Breast (tissue), 4 donors: ENCODE data around the gene CEP112.

DNA sequence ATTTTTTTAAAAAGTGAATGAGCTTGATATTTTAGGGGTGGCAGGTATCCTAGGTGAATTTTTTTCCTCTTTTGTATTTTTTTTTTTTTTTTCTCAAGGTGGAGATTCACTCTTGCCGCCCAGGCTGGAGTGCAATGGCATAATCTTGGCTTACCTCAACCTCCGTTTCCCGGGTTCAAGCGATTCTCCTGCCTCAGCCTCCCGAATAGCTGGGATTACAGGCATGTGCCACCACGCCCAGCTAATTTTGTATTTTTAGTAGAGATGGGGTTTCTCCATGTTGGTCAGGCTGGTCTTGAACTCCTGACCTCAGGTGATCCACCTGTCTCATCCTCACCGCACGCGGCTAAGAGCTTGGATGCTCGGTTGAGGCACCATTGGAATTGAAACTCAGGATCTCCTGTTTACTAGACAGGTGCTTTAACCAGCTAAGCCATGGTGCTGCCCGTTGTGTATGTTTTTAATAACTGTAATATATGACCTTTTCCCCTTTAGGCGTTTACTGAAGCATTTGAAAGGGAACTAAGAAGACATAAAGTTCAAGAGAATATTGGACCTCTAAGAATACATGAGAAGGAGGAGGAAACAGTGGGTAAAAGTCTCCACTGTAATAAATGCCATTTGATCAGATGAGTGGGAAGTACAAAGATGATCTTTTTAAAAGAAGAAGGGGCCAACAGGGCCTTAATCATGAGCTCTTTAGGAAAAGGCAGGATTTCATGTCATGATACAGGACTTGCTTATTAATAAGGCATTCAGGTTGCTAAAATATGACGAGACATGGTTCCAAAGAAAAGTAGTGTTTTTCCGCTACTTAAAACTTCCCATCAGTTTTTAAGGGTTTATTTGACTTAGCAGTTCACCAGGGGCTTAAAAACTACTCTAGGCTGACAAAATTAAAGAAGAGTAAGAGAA is 23.9 kb downstream of the CEP95 start:
- PRO-cap, 3 experiments = no peak in any of the 3 experiments
- RRBS = no CpG with 5 or more reads among the region's 14 CpGs

- PRO-cap, 3 experiments = no peak in any of the 3 experiments
- RRBS = no CpG with 5 or more reads among the region's 7 CpGs
These were observed 112.7 kb upstream of the SMURF2 start for GRCh38 chr17:64774669-64775245.

GRCh38 chr17:64808294-64809072 is 110.8 kb downstream of the LRRC37A3 start:
- PRO-cap, 3 experiments = no peak in any of the 3 experiments
- RRBS = no CpG with 5 or more reads among the region's 9 CpGs

- PRO-cap, 3 experiments = no peak in any of the 3 experiments
- RRBS = no CpG with 5 or more reads among the region's 7 CpGs
These were observed 55.0 kb upstream of the LRRC37A3 start for GRCh38 chr17:64974089-64974891.

DNA sequence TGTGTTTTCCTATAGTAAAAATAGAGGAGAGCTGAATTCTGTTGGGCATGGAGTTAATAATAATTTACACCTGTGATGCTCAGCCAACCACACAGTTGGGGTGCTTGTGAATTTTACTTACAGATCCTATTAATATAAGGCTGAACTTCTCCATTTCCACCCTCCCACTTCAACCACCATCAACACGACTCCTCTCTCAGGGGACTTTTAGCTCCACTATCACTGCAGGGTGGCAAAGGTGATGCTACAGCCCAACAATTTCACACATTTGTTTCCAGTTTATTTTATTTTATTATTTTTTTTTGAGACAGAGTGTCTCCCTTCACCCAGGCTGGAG is 58.1 kb downstream of the GNA13 start:
- PRO-cap, 3 experiments = no peak in any of the 3 experiments
- RRBS = no CpG with 5 or more reads among the region's 1 CpG

GRCh38 chr17:65035119-65035572 is 21.4 kb downstream of the GNA13 start:
- PRO-cap, 3 experiments = no peak in any of the 3 experiments
- RRBS = no CpG with 5 or more reads among the region's 2 CpGs

DNA sequence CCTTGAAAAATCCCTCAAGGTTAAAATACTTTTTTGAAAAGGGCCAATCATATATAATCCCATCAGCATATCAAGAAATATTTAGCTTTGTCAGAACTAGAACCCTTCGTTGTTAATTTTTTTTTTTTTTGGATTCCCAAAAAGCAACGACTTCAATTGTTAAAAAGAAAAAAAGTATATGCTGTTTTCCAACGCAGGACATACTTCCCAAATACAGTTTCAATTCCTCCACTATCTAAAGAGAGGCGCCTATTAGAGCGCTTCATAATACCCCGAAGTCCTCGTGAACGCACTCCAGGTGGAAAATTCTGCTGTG is 20.9 kb downstream of the GNA13 start:
- PRO-cap, 3 experiments = no peak in any of the 3 experiments
- RRBS = no CpG with 5 or more reads among the region's 8 CpGs

- PRO-cap, 3 experiments = no peak in any of the 3 experiments
- RRBS = no CpG with 5 or more reads among the region's 7 CpGs
These were observed 19.3 kb downstream of the GNA13 start for GRCh38 chr17:65036920-65037951.

- PRO-cap, 3 experiments = no peak in any of the 3 experiments
- RRBS = no CpG with 5 or more reads among the region's 19 CpGs
These were observed 44.8 kb downstream of the RGS9 start for GRCh38 chr17:65181616-65182777.

DNA sequence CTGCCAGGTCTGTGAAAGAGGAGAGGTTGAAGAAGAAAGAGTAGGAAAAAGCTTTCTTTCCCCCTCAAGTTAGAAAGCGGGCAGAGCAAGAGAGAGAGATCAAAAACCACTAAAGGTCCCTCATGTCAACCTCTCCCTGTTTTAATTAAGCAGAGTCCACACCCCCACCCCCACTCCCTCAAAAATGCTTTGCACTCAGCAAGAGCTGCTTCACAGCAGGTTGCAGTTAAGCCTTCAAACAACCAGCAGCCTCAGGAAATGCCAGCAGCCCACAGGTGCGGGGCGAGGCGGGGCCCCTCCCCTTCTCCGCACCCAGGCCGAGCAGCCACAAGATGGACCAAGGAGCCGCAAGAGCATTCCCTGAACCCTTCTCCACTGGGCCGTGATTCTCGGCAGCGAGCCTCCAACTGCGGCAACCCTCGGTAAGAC is 66.3 kb downstream of the AXIN2 start:
- PRO-cap, 3 experiments = no peak in any of the 3 experiments
- RRBS = no CpG with 5 or more reads among the region's 12 CpGs

DNA sequence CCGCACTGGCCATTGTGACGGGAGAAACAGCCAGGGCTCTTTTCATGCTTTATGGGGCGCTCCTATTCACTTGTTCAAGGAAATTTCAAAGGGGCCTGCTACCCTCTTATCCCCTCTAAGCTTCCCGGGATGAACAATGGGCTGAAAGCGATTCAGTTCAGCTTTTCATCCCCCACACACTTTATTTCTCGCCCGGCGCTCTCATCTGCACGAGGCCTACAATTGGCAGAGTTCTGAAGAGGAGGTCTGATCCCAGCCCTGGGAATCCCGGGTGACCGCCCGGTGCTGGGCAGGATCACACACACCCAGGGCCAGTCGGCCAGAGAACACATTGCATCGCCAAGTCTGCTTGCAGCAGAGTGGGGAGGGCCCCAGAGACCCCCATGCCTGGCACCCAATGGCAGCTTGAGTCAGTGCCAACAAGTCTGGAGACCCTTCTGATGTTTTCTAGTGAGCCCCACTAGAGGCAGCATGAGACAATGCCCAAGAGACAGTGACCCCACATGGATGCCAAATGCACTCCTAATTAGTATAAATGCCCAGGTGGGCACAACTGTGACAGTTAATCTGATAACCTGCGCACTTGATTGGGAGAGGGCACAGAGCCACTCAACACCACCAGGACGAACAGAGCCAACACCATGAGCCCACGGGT is 15.2 kb downstream of the AXIN2 start:
- PRO-cap, 3 experiments = no peak in any of the 3 experiments
- RRBS = 68% methylated on average over 7 of the region's 17 CpGs

DNA sequence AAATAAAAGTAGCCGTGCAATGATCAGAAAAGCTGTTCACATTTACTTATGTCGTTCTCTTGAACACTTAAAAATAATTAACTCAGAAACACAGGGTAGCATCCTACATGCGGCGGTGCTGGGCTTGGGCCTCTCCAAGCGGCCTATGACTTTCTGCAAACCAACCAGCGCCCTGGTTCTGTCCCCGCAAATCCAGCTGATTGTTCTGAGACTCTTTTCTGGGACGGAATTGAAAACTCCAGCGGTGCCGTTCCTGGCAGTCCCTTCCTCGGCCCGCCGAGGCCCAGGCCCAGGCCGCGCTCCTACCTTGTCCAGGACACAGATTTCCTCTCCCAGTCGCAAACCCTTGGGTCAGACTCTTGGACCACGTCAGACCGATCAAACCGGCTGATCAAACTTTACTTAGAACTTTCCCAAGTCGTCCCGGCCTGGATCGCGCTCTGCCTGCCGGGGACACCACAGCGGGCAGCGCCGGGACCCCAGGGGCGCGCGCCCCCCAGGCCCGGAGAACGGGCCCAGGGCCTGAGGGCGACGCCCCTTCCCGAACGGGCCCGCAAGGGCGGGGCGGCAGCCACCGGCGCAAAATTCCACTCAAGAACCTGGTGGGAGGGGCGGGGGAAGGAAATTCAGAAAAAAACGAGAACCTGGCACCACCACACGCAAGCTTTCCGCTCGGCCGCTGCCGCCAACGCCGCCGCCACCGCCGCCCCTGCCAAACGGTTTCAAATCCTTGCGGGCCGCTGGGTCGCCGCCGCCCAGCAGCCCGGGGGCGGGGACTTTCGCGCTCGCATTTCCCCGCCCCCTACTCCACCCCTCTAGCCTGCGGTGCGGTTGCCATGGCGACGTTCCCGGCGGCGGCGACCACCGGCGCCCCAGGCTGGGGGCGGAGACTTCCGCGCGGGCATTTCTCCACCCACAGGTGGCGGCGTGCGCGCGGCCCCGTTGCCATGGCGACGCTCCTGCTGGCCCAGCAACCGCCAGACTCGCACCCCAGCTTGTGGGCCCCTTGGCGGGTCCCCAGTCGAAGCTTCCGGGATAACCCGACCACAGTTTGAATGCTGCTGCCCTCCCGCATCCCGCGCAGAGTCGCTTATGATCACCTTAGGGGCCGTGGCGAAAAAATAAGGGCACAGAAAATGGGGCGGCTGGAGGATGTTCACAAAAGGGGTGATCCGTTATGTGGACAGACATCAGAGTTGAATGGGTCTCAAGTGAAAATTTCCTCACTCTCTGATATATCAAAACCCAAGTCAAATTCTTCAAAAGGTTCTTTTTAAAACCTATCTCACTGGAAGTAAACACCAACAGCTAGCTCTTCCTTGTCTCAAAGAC is at the start of gene CEP112:
TSS of gene CEP112 (minus strand) at position 781 of the 1,332 bp plus-strand sequence.
- PRO-cap, 3 experiments = peak in 3 of 3 experiments; most common plus-strand start position 431 of the sequence (in 1); most common minus-strand start position 718 of the sequence (in 2)
- RRBS = under 1% methylated on average over 21 of the region's 101 CpGs

GRCh38 chr17:66399047-66399294 is 96.6 kb downstream of the PRKCA start:
- PRO-cap, 3 experiments = no peak in any of the 3 experiments
- RRBS = no CpG with 5 or more reads among the region's 7 CpGs

GRCh38 chr17:66402501-66402759 is 100.0 kb downstream of the PRKCA start:
- PRO-cap, 3 experiments = no peak in any of the 3 experiments

GRCh38 chr17:66682405-66682736 is 152.5 kb upstream of the CACNG5 start:
- PRO-cap, 3 experiments = no peak in any of the 3 experiments
- RRBS = no CpG with 5 or more reads among the region's 4 CpGs

GRCh38 chr17:66965958-66966719 is 1.6 kb downstream of the CACNG4 start:
- PRO-cap, 3 experiments = peak in 2 of 3 experiments; most common minus-strand start chr17:66966194 (in 2)
- RRBS = 3% methylated on average over 18 of the region's 34 CpGs

- PRO-cap, 3 experiments = no peak in any of the 3 experiments
- RRBS = no CpG with 5 or more reads among the region's 5 CpGs
These were observed 12.1 kb downstream of the CACNG1 start for GRCh38 chr17:67056505-67056852.

GRCh38 chr17:67070444-67071060 is 26.2 kb downstream of the CACNG1 start:
- PRO-cap, 3 experiments = no peak in any of the 3 experiments
- RRBS = no CpG with 5 or more reads among the region's 1 CpG

DNA sequence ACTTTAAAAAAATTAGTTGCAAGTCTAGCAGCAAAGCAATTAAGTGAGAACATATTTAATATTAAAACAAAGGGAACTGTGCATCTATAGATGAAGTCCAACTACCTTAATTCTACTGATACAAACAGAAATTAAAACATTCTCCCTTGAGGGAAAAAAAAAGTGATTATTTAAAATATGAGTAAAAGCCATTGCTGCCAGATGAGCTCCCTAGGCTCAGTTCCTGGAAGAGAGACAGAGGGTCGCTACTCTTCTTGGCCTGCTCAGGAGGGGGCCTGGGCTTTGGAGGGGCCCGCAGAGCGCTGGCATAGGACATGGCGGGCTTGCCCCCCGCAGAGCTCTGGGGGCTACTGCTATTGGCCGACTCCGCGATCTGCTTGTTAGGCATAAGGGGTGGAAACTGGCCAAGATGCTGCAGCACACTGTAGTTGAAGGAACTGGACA is 33.8 kb downstream of the CACNG1 start:
- PRO-cap, 3 experiments = no peak in any of the 3 experiments
- RRBS = no CpG with 5 or more reads among the region's 8 CpGs

DNA sequence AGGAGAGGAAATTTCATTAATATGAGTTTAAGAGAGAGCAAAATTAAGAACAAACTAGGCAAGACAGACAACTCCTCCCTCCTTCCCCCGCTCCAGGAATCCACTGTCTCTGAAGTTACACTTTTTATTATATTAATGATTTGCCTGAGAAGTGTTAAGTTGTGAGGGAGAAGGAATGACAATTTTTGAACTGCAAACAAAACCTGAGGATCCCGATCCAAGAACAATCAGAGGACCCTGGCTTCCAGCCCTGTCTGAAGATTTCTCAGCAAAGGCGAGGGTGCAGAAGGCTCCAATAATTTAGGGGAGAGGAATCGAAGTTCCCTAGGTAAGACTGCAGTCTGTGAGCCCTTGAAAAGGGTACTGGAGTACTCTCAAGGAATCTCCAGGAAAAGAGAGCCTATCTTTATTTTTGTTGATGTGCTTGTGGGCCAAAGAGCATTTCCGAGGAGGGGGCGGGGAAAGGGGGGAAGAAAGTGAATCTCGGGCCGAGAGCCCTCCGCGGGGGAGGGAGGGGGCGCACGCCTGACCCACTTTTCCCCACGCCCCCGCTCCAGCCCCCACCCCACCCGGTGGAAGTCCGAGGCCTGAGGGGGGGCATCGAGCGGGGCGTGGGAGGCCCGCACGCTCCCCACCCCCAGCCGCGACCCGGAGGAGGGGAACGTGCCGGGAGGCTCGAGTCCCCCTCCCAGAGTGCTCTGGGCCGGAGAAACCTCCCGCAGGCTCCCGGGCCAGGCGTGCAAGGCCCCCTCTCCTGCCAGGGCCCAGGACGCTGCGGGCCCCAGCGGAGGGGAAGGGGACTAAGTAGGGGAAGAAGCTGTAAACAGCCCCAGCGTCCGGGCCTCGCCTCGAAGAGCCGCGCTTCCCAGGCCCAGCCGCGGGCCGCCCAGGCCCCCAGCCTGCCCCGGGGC is 615 bp downstream of the HELZ start:
- PRO-cap, 3 experiments = no peak in any of the 3 experiments
- RRBS = 1% methylated on average over 22 of the region's 44 CpGs